Panc1 (cell line): ENCODE measurements around a stretch of chr11.

- RRBS, 2 experiments: no CpG with 5 or more reads among the region's 18 CpGs
Measured at GRCh38 chr11:77109528-77110413, 7.1 kb downstream of the OMP start.

DNA sequence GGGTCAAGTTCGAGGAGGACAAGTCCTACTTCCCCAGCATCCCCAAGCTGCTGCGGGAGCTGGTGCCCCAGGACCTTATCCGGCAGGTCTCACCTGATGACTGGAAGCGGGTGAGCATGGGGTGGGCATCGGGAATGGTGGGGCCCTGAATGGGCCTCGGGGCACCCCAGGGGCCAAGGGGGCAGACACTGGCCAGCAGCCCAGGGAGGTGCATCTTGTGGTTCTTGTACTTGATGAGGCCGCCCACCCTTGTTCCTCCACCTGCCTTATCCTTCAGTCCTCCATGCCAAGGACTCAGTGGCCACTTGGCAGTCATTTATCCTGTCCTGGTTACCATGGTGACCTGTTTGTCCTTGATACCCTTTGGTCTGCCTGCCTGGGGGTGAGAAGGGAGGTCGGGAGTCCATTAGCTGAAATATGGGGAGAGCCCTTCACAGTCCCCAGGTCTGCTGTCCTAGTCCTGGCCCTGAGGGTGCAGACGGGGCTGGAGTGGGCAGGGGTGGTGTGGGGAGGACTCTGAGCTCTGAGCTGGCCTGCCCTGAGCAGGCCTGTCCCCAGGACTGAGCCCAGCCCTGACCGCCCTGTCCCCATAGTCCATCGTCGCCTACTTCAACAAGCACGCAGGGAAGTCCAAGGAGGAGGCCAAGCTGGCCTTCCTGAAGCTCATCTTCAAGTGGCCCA, 83.3 kb downstream of the MYO7A start:
- RRBS, 2 experiments: no CpG with 5 or more reads among the region's 13 CpGs

DNA sequence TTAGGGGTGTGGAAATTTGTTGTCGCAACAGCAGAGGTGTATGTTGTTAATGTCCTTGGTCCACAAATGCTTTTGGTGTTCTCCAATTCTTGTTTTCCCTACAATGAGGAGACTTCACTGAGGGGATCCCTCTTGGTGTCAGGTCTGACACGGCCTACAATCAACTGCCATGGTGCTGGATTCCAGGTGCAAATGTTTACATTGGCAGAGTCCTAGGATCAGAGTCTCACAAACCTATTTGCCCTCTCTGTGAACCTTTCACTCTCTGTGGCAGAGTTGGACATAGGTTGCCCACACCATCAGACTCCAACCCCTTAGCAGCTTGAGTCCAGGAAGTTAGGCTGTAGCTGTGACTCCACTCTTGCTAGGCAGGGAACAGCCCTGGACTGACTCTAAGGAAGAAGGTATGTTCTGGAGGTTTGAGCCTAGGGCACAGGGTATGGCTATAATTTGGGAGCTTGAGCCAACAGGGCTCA, 48.6 kb downstream of the GDPD4 start:
- RRBS, 2 experiments: no CpG with 5 or more reads among the region's 2 CpGs

DNA sequence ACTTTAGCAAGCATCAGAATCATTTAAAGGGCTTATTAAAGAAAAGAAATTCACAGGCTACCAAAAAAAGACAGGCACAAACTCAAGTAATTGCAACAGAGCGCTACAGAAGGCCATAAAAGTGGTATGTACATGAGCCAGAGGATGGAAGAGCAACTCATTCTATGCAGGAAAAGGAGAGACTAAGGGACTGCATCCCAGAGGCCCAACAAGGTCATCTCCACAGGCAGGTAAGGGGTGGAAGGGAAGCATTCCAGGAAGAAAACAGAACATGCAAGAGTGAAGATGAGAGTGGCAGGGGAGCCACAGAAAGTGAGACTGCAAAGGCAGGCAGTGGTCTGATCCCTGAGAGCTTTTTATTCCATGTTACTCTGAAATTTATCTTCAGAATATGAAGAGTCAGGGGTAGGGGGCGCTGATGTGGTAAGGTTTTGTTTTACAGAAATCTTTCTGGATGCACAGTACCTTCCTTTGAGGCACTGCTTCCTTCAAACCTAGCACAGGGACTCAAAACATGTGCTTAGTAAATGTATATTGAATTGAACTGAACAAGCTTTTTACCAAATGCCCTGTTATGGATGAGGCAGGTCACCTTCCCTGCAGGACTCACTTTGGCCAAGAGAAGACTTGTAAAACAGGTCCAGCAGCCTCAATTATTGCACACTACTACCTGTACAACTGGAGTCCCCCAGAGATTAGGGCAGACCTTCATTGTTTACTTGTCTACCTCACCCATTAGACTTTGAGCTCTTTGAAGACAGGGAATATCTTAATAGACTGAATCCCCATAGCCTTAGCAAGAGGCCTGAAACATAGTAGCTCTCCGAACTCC, 2.4 kb downstream of the PAK1 start:
- RRBS, 2 experiments: no CpG with 5 or more reads among the region's 3 CpGs

GRCh38 chr11:77473085-77473884, 609 bp downstream of the PAK1 start:
- RRBS, 2 experiments: 1 to 4% methylated on average over 29 of the region's 83 CpGs

GRCh38 chr11:77588772-77589310, 912 bp upstream of the AQP11 start:
- RRBS, 2 experiments: no CpG with 5 or more reads among the region's 17 CpGs

GRCh38 chr11:77700678-77701598, 63.3 kb upstream of the CLNS1A start:
- RRBS, 2 experiments: no CpG with 5 or more reads among the region's 7 CpGs

DNA sequence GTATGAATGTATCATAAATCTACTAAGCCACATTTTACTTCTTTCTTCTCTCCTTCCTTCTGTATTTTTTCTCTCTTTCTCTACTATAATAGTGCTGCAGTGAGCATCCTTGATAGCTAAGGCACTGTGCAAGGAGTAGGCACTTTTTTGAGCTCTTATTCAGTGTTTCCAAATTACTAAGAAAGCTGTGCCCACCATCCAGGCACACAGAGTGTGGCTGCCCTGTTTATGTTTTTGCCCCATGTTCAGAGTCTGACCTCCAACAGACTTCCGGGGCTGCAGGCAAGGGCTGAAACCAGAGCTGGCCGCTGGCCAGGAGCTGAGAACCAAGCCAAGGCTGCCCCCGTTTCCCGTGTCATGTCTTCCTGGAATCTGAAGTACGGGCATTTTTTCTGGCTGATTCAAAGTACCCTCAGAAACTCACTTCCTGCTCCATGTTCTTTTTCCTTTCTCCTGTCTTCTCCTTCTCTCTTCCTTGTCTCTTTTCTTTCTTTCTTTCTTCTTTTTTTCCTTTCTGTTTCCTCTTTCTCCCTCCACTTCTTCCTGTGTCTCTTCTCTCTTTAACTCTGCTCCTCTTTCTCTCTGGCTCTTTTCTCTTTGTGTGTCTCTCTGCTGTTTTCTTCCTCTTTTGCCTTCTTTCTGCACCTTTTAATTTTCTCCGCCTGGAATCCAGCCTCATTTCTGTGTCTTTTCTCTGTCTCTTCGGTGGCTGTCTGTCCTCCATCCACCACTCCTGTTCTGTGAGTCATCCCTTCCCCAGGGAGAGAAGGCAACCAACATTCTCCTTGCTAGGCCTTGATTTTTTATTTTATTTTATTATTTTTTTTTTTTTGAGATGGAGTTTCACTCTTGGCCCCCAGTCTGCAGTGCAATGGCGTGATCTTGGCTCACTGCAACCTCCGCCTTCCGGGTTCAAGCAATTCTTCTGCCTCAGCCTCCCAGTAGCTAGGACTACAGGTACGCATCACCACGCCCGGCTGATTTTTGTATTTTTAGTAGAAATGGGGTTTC, 17.1 kb upstream of the KCTD14 start:
- RRBS, 2 experiments: no CpG with 5 or more reads among the region's 13 CpGs

GRCh38 chr11:78090504-78090856, 10.8 kb upstream of the NDUFC2 start:
- RRBS, 2 experiments: no CpG with 5 or more reads among the region's 6 CpGs

GRCh38 chr11:78208699-78208985, 19.9 kb downstream of the USP35 start:
- RRBS, 2 experiments: no CpG with 5 or more reads among the region's 10 CpGs

GRCh38 chr11:78220930-78221267, 32.2 kb downstream of the USP35 start:
- RRBS, 2 experiments: no CpG with 5 or more reads among the region's 5 CpGs

GRCh38 chr11:78289536-78289995, 100.8 kb downstream of the USP35 start:
- RRBS, 2 experiments: no CpG with 5 or more reads among the region's 3 CpGs

DNA sequence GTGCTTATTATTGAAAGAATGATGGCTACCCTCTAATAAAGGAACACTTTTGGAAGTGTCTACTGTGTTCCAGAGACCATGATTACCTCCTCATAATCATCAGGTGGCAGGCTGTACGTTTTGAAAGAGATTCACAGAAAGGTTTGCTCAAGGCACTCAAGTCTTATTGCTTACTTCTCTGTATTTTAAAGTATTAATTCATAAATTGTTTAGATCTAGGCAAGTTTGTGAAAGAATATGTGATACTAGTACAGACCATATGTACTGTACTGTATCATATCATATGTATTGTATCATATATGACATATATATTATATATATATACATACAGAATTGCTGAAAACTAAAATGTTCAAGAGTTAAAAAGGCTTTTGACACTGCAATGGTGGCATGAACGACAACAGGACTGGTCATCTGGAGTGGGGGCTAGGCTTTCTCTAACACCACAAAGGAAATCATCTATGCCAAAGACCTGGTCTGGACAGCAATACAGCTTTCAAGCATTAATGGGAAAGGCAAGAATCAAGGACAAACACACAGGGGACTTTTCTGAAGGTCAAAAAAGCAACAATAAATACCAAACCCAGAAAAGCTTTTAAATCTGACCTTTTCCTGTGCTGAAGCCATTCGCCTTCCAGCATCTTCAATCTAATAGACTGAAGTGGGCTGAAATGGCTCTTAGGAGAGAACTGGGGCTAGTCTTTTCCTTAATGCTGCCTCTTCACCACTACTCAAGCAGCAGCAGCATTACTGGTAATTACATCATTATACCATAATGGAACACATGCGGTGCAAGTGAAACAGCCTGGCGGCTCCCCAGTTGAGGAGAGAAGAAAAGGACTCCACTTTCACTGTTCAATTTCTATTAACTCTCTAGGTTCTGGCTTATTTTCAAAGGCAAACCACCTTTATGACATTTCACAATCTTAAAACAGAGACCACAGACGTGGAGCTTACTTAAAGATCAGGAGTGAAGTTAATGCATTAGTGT, 63.2 kb downstream of the GAB2 start:
- RRBS, 2 experiments: no CpG with 5 or more reads among the region's 6 CpGs

DNA sequence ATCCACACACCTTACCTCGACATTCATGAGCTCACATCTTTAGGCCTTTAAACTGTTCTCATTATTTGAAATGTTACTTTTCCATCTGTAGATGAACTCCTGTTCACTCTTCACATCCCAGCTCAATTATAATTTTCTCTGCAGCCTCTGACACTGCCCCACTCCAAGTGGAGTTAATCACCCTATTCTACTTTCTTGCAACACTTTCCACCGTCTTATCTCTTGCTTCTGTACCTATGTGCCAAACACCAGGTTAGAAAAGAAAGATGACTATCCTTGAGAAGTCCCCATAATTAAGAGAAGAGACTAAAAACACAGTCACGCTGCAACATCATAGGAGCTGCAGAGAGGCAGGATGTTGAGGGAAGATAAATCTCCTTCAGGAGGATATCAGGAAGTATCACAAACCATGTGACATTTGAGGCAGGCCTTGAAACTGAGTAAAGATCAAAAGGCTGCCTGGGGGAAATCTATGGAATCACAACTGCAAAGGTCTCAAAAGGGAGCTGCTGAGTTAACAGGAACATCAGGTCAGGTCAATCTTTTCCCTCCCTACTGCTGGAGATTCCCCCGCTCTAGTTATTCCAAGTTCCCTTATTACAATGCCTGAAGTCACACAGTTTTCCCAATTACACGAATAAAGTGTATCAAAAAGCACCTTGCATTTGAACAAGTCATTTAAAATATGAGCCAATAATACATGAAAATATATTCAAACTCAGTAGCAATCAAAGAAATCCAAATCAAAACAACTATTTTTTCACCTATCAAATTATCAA, 24.7 kb downstream of the GAB2 start:
- RRBS, 2 experiments: no CpG with 5 or more reads among the region's 5 CpGs

- RRBS, 2 experiments: no CpG with 5 or more reads among the region's 6 CpGs
Measured at GRCh38 chr11:78560641-78561282, 13.9 kb downstream of the NARS2 start.

DNA sequence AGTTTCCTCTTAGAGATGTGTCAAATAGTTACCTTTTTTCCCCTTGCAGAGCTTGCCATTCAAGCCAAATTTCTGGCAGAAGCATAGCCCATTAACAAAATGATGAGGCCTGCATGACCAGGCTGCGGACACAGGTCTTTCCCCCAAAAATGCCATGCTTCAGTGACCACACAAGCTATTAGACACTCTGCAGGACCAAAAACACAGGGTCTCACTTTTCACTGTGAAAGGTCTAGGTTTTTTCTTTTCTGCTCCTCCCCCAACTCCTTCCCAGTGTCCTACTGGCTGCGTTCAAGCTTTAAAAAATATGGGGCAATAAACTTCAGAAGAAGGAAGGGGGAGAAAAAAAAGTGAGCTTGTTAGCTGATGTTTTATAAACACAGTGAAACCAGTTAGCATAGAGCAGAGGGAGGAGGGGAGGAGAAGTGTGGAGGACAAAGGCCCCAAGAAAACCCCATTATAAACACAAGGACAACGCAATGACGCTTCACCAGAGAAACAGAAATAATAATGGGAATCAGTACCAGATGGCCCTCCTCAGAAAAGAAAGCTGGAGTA, 235.1 kb upstream of the NARS2 start:
- RRBS, 2 experiments: no CpG with 5 or more reads among the region's 4 CpGs

DNA sequence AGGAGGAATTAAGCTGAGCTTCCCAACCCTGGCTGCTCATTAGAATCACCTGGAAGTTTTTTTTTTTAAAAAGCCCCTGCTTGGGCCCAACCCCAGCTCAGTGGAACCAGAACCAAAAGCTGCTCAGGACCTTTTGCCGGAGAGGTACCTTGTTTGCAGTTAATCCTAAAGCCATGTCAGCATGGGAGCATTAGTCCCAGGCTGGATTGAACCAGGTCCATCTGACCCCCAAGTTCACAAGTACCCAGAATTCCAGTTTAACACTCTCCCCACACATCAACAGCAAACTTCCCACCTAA, 243.6 kb downstream of the TENM4 start:
- RRBS, 2 experiments: no CpG with 5 or more reads among the region's 1 CpG

DNA sequence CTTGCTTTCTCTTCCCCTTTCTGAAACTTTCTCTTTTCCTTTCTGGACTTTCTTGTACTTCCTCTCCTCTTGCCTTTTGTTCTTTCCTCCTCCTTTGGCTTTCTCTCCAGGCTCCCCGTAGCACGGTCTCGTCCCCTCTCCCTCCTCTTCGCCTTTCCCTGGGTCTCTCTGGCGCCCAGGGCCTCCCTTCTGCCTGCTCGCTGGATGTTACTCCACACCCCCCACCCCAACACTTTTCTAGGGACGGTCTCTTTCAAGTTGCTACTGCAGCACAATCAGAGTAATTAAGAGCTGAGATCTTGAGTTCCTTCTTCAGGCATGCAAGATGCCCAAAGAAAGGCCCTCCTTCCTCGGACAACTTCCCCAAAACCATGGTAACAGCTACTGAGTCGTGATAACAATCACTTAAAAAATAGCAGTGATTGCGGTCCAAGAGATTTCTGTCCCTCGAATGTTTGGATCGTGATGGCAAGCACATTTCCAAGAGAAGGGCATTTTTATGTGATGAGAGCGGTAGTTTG, 546 bp upstream of the TENM4 start:
- RRBS, 2 experiments: no CpG with 5 or more reads among the region's 13 CpGs

- RRBS, 2 experiments: no CpG with 5 or more reads among the region's 4 CpGs
Measured at GRCh38 chr11:79548383-79548666, 107.5 kb upstream of the TENM4 start.

DNA sequence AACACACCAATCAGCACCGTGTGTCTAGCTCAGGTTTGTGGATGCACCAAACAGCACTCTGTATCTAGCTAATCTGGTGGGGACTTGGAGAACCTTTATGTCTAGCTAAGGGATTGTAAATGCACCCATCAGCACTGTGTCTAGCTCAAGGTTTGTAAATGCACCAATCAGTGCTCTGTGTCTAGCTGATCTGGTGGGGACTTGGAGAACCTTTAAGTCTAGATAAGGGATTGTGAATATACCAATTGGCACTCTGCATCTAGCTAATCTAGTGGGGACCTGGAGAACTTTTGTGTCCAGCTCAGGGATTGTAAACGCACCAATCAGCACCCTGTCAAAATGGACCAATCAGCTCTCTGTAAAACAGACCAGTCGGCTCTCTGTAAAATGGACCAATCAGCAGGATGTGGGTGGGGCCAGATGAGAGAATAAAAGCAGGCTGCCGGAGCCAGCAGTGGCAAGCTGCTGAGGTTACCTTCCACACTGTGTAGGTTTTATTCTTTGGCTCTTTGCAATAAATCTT, 69.7 kb downstream of the DDIAS start:
- RRBS, 2 experiments: no CpG with 5 or more reads among the region's 4 CpGs